Fibroblast of villous mesenchyme (primary cell): ENCODE results near the genes NEK5, PRR20D, KLHL1 and BORA.

DNA sequence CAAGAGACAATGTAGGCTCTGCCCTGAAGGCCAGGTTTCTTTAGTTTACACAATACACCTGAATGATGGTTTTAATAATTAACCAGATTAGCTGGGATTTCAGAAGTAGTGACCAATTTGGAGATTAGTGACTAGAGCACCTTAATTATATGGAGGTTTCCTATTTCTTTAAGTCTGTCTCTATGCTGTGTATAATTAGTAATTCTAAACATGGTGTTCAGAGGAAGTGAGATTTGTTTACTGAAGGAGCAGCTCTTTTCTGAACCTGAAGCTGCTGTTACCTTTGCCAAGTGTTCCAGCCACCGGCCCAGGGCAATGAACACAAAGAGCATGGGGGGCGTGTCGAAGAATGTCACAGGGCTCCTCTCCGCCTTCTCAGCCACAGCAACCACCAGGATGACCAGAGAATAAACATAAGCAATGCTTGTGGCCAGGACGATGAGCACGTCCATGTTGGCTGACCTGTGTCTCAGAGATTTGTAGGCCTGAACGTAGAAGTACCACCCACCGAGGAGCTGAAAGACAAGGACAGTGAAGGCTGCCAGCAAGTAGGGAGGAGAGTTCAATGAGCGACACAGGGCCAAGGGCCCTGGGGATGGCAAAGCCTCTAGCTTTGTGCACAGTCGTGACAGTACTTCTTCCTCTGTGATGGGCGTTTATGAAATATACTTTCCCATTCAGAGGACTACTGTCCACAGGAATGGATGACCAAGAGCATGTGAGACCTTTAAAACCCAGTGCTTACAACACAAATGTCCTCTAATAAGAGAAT, 53.0 kb downstream of the ATP7B start:
- CAGE, long polyA plus RNA, result no peak

DNA sequence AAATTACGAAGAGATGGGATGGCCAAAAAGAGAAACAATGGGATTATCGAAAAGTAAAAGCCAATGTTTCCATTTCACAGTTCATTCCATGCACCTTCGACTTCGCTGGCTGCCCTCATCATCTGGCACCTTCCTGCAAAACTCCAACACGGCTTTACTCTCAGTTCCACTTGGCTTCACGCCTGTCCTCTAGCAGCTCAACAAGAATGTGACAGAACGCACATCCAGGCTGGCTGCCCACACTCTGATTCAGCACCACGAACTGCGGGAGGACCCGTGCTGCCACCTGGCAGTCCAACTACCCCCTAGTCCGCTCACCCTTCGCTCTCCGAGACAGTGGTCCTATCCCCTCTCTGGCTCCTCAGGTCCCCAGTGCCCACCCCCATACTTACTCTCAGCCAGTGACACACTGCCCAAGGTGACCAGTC, 11.7 kb downstream of the ATP7B start:
- CAGE, long polyA plus RNA, result no peak

DNA sequence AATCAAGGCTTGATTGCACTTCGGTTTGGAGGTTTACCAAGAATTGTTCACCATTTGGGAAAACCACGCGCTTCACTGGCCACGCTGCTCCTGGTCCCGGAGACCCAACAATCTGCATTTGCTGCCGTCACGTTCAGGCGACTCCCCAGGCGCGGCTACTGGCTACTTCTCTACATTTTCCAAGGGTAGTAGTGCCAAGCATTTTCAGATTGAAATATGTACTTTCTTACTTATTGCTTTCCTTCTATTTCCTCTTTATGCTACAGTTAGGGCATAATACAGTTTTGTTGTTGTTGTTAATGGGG, 694 bp downstream of the NEK5 start:
- CAGE, long polyA plus RNA, result no peak

- CAGE, long polyA plus RNA, result no peak
These were observed at the start of gene NEK5 for GRCh38 chr13:52128532-52129400. NEK5 (minus strand) TSS chr13:52129073.

GRCh38 chr13:52158688-52159112, 697 bp downstream of the NEK3 start:
- CAGE, long polyA plus RNA, result no peak

GRCh38 chr13:52617016-52618121, 24.9 kb upstream of the HNRNPA1L2 start:
- CAGE, long polyA plus RNA, result no peak

DNA sequence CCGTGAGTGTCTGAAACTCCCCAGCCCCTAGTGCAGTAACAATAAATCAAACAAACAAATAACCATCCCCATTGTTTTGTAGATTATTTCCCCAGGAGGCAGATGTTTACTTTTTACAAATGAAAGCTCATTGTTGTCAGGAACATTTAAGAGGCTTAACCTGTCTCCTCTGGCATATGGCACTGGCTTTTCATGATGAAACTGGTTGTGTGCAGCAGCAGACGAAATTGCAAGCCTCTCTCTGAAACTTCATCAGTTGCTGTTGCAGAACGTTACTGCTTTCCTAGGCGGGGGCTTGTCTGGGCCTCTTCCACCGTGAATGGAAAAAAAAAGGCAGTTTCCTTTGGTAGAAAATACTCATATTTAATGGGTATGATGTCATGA, 31.8 kb upstream of the PCDH8 start:
- CAGE, long polyA plus RNA, result no peak

DNA sequence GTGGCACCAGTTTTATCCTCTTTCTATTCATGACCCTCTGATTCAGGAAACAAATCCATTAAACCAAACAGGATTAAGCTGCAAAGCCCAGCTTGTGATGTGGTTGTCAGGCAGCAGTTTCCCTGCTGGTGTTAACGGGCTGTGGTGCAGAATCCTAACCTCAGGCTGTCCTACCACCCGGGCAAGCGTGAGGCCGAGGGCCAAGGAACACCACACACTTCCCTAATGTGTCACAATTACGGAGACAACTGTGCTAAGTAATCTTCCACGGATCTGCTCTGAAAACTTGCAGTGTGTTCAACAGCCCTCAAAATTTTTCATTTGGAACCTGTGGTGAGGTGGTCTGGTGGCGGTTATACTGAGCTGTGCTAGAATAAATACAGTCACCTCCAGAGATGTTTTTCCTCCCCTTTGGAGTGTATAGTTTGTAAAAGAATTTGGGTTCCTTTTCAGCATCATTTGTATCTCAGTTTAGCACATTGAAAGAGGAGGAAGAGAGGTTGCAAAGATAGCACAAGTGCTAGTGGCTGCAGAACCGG, 209.2 kb downstream of the OLFM4 start:
- CAGE, long polyA plus RNA, result no peak

GRCh38 chr13:55816849-55817289, 1323.8 kb upstream of the PRR20A start:
- CAGE, long polyA plus RNA, result no peak

DNA sequence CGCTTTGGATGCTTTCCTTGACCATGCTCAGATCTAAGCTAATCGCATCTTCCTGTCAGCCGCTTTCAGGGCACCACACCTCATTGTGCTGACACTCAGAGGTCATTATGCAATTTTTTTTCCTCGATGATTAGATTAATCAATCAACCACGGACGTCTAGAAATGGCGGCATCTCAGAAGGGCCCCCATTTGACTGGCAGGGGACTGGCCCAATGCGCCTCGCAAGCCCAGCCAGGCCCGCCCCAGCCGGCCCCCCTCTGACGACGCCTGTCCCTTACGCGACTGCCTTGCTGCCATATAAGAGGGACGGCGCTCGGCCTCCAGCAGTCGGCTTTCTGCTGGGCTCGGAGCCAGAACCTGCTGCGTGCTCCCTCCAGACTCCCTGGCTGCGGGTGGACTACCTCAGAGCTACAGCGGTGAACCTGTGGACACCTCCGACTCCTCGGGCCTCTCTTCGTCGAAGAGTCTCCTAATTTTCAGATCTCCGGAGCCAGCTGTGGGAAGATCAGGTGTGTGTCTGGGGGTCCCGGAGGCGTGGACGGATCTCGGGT, at the start of gene PRR20D:
Gene PRR20D (plus strand): TSS at position 297 of the 552 bp plus-strand sequence.
- CAGE, long polyA plus RNA, result no peak

DNA sequence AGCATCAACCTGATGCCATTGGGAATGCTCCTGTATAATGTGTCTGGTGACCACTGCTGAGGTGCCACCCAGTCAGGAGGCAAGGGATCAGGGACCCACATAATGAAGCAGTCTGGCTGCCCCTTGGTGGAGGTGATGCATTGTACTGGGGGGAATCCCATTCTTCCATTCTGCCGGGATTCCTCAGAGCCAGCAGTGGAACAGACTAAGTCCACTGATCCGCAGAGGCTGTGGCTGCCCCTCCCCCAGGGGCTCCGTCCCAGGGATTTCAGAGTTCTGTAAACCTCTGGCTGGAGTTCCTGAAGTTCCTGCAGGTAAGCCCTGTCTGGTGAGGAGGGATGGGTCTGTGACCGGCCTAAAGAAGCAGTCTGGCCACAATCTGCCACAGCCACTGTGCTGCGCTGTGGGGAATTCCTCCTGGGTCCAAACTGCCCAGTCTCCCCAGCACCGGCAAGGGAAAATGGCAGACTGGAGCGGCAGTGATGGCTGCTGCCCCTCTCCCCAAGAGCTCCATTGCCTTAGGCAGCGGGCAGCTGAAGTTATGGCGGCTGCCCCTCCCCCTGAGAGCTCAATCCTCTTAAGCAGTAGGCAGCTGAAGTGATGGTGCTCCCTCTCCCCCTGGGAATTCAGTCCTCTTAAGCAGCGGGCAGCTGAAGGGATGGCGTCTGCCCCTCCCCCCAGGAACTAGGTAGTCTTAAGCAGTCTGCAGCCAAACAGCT, 155.6 kb downstream of the PCDH17 start:
- CAGE, long polyA plus RNA, result no peak

DNA sequence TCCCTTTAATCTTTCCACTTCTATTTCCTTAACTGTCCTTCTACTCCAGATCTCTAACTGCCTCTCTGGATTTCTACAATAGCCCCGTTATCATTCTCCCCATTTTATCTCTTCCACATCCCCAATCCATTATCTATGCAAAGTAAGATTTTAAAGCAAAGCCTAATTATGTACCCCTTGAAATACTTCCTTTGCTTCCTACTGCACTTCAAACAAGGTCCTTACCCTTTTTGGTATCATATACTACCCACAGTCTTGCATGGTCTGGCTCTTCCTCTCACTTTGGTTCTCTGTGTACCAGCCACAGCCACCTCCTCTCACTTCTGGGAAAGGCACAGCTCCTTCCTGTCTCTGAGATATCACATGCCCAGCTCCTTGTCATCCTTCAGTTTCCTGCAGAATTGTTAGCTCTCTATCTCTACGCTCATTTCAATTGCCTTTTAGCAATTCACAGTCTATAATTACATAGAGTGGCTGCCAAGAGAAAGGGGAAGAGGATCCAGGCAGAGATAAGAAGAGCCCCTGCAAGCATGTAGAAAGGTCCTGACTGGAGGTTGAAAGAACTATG, 933.3 kb downstream of the DIAPH3 start:
- CAGE, long polyA plus RNA, result no peak

DNA sequence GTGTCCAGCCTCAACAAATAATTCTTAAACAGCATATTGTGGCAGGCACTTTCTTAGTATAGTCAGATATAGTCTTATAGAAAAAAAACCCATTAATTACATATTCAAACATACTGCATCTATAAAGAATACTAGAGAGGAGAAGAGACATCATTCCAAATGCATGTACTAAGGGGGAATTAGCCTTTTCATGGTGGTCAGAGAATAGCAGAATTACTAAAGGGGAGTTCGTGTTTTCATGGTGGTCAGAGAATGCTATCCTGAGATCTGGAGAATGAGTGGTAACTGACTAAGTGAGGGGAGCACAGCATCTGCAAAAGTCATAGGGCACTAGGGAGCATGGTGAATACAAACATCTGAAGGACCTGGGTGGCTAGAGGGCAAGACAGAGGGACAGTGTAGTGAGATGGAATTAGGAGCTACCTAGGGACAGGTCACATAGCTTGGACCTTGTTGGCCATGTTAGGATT, 8.3 kb downstream of the TDRD3 start:
- CAGE, long polyA plus RNA, result no peak

- CAGE, long polyA plus RNA, result no peak
These were observed 241.0 kb downstream of the TDRD3 start for GRCh38 chr13:60638029-60638389.

GRCh38 chr13:61162512-61163156, 253.0 kb downstream of the PCDH20 start:
- CAGE, long polyA plus RNA, result no peak

GRCh38 chr13:65149480-65150158, 1316.8 kb upstream of the ENSG00000285566 start:
- CAGE, long polyA plus RNA, result no peak

DNA sequence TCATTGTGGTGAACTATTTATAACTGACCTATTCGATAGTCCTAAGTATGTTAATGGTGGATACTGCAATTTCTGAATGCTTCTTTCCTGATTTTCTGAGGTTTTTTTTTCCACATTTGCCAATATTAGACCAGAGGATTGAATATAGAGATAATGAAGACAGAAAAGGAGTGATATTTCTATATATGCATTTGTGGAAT, 1416.4 kb downstream of the PCDH9 start:
- CAGE, long polyA plus RNA, result no peak

GRCh38 chr13:66798648-66798936, 431.5 kb downstream of the PCDH9 start:
- CAGE, long polyA plus RNA, result no peak

GRCh38 chr13:70108062-70108767, at the start of gene KLHL1:
KLHL1 (minus strand) TSS chr13:70108452.
- CAGE, long polyA plus RNA, result no peak

DNA sequence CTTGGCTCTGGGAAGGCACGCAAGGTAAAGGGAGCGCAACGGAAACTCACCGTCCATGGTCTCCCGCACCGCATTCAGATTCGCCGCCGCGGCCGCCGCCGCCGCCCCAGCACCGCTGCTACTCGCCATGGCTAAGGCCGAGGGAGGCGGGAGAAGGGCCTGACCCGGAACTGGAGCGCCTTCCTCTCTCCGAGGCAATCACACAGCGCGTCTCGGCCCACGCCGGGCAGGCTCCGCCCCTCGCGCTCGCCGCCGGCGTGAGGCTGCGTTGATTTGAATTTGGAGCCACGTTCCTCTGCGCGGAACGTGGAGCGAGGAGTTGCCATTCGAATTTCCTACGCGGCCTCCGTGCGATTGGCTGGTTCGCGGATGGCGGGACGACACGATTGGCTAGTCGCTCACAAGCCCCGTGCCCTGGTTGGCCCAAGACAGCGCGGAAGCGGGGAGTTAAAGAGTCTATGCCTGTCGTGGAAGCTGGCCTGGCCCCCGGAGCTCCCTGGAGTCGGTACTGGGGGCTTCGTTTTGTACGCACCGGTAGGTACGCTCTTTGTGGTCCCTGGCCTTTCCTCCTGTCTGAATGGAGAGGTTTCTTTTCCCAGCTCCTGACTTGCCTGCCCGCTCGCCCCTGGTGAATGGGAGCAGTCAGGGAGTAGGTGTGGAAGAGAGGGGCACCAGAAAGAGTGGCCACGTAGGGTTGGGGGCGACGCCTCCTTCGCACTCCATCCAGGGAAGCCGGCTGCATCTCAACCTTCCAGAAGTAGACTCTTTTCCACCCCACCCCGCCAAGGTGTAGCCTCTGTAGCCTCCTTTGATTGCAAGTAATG, at the start of gene BORA:
Gene BORA (plus strand): TSS at position 450 of the 824 bp plus-strand sequence.
- CAGE, long polyA plus RNA, result start-site peak on the minus strand centred at position 142 of the sequence, 24 bp wide, 86 and 46 reads in 2 replicates